Tongue (tissue), 2 donors: ENCODE data around the gene TRIM24.

GRCh38 chr7:135619232-135619928, 42.9 kb upstream of the STMP1 start:
- RAMPAGE, long total RNA = no peak

DNA sequence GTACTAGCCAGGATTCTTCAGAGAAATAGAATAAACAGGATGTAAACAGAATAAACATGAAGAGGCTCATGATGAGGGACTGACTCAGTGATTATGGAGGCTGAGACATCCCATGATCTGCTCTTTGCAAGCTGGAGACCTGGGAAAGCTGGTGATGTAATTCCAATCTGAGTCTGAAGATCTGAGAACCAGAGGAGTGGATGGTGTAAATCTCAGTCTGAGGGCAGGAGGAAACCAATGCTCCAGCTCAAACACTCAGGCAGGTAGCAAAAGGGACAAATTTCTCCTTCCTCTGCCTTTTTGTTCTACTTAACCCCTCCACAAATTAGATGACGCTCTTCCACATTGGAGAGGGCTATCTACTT, 63.0 kb upstream of the FAM180A start:
- RAMPAGE, long total RNA = no peak

DNA sequence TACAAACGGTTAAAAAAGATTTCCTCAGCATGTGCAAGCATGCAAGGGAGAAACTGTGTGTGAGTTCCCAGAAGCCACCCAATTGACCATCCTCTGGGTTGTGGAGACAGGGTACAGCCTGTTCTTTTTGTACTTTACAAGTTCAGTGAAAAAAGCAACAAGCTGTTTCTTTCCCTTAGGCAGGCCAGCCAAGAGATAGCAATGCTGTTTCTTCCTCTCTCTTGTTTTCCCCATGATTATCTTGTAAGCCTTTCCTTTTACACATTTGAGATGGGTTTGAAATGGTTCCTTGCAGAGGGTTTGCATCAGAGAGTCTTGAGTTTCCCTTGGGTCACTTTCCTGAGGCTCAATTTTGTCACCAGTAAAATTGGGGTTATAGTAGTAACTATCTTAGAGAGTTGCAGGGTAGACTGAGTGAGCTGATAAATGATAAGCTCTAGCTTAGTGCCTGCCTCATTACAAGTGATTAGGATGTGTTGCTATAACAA, 69.0 kb upstream of the MTPN start:
- RAMPAGE, long total RNA = no peak

- RAMPAGE, long total RNA = no peak
These were observed 115.4 kb upstream of the MTPN start for GRCh38 chr7:136092430-136093177.

GRCh38 chr7:136884349-136885075, 16.1 kb downstream of the CHRM2 start:
- RAMPAGE, long total RNA = no peak

DNA sequence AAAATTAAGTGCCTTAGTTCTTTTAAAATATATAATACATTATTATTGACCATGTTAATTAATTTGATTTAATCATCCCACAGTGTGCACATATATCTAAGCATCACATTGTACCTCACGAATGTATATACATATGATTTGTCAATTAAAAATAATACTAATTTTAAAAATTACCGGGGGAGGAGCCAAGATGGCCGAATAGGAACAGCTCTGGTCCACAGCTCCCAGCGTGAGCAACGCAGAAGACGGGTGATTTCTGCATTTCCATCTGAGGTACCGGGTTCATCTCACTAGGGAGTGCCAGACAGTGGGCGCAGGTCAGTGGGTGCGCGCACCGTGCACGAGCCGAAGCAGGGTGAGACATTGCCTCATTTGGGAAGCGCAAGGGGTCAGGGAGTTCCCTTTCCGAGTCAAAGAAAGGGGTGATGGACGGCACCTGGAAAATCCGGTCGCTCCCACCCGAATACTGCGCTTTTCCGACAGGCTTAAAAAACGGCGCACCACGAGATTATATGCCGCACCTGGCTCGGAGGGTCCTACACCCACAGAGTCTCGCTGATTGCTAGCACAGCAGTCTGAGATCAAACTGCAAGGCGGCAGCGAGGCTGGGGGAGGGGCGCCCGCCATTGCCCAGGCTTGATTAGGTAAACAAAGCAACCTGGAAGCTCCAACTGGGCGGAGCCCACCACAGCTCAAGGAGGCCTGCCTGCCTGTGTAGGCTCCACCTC, 161.9 kb downstream of the PTN start:
- RAMPAGE, long total RNA = no peak

DNA sequence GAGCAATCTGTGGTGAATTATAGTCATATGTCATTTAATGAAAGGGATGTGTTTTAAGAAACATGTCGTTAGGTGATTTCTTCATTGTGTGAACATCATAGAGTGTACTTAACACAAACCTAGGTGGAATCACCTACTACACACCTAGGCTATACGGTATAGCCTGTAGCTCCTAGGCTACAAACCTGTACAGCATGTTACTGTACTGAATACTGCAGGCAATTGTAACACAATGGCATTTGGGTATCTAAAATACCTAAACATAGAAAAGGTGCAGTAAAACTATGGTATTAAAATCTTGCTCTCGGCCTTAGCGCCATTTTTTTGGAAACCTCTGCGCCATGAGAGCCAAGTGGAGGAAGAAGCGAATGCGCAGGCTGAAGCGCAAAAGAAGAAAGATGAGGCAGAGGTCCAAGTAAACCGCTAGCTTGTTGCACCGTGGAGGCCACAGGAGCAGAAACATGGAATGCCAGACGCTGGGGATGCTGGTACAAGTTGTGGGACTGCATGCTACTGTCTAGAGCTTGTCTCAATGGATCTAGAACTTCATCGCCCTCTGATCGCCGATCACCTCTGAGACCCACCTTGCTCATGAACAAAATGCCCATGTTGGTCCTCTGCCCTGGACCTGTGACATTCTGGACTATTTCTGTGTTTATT, 170.1 kb upstream of the PTN start:
- RAMPAGE, long total RNA = no peak

DNA sequence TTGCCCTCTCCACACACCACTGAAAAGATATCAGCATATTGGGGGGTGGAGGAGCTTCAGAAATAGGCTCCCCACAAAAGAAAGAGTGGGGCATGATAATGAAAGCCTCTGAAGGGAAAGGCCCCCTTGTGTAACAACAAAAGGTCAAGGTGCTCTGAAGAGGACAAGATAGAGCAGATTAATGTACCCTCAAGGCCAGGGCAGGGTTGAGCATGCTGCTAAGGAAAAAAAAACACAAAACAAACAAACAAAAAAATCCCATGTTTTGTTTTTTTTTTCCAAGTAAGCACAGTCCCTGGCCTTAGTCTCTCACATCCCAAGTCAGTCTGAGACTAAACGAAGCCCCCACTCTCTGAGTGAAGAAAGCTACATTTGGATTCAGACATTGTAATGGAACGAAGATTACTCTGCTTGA, 27.3 kb upstream of the DGKI start:
- RAMPAGE, long total RNA = no peak

DNA sequence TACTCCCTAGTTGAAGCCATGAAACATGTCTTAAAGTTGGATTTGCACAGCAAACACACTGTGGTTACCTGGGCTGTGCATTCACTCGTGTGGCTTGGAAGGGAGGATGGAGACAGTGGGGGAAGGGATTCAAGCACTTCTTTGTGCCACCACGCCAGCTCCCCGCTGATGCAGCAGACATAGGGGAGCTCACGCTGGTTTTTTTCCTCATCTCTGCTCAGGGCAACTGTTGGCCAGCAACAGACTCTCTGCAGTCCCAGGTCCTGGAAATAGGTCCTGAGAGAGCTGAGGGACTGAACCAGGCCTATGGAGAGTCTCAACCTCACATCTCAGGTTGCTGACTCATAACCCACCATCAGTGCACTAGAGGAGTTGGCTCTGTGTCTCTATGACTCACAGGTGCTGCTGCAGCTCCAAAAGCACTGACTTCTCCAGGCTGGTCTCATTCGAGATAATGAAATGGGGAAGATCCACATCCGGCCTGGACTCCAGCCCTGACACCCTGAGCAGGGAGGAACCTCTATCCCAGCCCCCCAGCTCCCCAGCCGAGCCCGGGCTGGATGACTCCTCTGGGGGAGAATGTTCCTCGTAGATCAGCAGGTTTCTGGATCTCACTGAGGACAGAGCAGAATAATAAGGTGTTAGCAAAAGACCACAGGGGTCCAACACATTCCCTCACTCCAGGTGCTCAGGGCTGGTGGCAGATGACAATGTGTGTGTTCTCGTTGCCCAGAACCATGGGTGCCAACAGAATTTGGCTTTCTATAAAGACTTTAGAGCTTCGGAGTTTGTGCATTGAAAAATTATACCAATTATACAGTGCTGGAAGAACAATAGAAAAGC, 35.5 kb upstream of the DGKI start:
- RAMPAGE, long total RNA = no peak

GRCh38 chr7:137899275-137899941, 52.6 kb upstream of the DGKI start:
- RAMPAGE, long total RNA = no peak

DNA sequence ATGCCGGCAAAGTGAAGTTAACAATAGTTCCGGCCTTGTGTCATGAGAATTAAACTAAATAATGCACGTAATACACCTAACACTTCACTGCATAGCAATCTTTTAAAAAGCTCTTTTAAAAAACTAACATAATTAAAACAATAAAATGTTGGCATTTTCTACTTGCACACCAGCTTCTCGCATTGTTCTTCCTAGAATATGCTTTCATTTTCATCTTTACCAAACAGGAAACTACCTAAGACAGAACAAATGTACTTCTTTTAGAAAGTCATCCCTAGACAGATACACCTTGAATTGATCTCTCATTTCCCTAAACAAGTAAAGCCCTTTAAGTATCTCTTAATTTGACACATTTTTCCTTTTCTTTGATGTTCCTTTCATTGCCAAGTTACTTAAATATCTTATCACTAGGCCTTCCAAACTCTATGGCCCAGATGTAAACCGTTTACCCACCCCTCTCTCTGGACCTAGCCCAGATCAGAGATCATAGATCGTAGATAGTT, 66.7 kb downstream of the CREB3L2 start:
- RAMPAGE, long total RNA = no peak

GRCh38 chr7:137935662-137936240, 66.1 kb downstream of the CREB3L2 start:
- RAMPAGE, long total RNA = no peak

- RAMPAGE, long total RNA = no peak
These were observed 46.4 kb downstream of the CREB3L2 start for GRCh38 chr7:137955477-137955977.

DNA sequence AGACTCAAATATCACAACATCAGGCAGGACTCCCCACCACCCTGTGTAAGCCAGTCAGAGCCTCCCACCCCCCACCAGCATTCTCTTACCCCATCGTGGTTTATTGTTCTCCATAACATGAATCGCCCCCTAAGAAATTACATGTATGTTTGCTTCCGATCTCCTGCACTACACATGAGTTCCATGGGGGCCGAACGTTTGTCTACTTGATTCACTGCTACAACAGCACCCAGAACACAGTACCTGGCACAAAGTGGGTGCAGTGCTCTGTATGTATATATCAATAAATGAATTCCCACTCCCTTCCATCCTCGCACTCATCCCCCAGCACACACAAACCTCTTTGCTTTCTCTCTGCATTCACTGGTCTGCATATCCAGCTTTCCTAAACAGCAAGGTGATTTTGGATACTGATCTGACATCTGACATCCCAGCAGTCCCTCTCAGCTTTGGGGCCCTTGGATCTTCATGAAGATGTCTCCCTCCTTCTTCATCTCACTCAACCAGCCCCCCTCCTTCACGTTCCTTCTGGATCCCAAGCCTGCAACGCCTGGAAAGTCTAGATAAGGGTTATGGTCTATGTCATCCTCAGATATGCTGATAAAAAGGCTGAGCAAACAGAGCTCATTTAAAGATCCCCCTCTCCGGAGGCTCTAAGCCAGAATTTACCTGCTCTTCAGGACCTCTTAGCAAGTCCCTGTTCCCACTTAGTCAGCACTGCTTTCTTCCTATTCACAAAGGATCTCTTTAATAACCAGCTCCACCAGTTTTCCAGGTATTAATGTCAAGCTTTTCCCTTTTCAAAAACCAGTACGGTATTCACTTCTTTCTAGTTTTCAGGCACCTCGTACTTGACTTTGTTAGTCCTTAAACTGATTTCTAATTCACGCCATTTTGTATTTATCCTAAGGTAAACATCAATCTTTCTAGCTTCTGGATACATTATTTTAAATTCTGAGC, 39.0 kb downstream of the CREB3L2 start:
- RAMPAGE, long total RNA = no peak

- RAMPAGE, long total RNA = no peak
These were observed 24.8 kb downstream of the CREB3L2 start for GRCh38 chr7:137977100-137977511.

- RAMPAGE, long total RNA = no peak
These were observed 15.6 kb downstream of the CREB3L2 start for GRCh38 chr7:137985923-137986994.

DNA sequence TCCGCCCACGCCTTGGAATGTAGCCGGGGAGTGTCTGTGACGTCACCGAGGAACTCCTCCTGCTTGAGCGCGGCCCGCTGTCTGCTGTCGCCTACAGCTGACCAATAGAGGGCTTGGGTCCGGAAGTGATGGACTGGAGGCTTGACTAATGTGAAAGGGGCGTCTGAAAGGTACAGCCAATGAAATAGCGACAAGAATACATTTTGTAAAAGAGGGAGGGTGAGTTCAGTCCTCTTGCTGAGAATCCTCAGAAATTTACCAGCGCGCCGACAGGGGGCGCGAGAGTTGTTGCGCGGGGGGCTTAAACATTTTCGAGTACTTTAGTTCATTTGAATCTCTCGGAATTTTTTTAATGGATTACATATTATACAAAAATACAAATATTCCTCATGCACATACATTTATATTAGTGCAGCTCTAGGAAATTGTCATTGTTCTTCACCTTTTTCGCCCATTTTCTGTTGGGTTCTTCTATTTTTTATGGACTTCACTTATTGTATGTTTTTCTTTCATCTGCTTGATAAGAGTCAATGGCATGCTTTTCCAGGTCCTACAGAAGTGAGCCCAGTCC, 420 bp upstream of the CREB3L2 start:
- RAMPAGE, long total RNA = no peak

DNA sequence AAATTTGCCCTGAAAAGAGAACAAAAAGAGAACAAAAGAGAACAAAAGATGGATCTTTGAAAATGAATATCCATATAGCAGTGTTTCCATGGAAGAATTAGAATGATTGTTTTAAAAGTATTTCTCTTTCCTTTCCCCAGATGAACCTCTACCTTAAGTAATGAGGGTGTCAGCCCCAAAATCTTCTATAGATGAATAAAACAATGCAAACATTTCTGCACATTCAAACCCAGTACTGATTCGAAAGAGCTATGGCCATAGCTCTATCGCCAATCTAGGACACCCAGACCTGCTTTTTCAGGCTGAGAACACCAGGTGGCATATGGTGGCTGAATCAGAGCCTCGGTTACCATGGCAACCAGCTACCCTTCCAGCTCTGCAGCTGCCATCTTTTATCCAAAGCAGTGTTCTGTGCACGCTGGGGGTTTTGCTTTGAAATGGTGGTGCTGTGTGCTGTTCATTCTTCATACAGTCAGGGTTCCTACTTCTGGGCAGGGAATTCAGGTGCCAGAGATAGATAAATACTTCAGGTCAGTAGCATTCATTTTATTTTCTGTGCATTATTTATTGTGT, 85.2 kb downstream of the AKR1D1 start:
- RAMPAGE, long total RNA = no peak

DNA sequence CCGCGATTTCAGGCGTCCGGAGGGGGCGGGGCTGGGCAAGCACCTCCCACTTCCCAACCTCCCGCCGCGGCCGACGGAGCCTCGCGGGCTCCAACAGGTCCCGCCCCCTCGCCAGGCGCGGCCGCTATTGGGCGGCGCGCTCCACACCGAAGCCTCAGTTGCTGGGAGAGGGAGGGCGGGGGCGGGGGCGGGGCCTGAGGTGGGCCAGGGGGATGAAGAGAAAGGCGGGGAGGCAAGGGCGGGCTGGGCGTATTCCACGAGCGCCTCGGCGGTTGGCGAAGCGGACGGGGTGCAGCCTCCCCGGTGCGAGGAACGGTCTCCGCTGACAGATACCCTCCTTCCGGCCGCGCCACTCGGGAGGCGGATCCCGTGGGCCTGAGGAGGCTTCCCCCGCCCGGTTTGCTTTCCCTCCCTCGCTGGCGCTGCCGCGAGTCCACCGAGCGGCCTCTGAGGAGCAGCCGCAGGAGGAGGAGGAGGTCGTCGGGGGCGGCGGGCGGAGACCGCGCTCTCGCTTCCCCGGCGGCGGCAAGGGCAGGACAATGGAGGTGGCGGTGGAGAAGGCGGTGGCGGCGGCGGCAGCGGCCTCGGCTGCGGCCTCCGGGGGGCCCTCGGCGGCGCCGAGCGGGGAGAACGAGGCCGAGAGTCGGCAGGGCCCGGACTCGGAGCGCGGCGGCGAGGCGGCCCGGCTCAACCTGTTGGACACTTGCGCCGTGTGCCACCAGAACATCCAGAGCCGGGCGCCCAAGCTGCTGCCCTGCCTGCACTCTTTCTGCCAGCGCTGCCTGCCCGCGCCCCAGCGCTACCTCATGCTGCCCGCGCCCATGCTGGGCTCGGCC, at the start of gene TRIM24:
TSS of gene TRIM24 (plus strand) at position 250 of the 836 bp plus-strand sequence.
- RAMPAGE, long total RNA = no peak

- RAMPAGE, long total RNA = no peak
These were observed 26.6 kb upstream of the SVOPL start for GRCh38 chr7:138727732-138728104.